GM12878 (cell line): Measurements from ENCODE around the gene EVC2.

DNA sequence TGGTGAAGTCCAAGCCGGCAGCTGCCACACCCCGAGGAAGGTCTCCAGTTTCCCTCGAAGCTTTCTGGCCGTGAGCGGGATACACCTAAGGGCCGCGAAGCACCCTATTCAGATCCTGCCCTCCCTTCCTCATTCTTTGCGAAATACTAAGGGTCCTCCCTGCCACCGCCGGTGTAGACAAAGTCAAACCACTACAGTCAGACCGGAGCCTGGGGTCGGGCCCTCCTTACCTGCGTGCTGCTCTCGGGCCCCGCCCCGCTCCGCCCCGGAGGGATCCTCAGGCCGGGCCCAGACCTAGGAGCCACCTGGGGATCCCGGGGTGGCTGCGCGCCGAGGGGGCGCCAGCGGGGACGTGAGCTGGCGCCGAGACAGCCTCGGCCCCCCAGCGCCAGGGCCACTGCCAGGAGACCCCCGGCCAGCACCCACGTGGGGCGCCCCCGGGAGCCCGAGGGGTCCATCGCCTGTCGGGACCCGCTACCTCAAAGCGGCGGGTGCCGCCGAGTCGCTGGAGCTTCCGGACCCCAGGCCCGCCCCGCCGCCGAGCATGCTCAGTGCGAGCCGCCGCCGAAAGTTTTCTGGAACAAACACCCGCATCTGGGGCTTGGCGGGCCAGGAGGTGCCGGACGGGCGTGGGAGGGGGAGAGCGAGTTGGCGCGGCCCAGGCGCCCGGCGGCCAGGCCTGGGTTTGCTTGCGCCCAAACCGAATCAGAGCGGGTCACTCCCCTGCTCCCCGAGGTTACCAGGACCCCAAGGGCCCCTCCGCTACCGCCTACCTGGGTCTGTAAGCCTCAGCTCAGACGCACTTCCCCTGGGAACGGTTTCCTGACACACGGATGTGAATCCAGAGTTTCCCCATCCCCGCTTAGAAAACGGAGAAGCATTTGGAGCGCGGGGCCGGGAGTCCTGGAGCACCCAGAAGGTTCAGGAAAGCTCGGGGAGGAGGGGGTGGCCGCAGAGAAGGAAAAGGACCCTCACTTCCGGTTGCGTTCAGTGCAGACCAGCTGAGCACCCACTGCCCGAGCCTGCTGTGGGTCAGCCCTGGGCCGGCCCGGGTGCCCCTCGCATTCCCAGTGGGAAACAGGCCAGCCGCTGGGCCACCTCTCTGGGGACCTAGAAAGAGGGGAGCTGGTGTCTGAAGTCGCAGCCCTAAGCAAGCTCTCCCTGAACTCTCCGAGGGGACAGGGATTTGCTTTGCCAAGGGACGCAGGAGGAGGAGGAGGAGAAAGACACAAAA is at the start of gene EVC2:
TSS of gene EVC2 (minus strand) at position 504 of the 1,234 bp plus-strand sequence.
- RAMPAGE, long total RNA, result no peak
- RRBS, 2 experiments, result 11 to 41% methylated on average over 33 to 45 of the region's 89 CpGs
CAGE:
- cytosol, long polyA minus RNA, result start-site peak on the minus strand centred at position 478 of the sequence, 7 bp wide, 18 reads
- cytosol, long polyA plus RNA, result no peak
- long polyA plus RNA, result start-site peak on the minus strand centred at position 536 of the sequence, 110 bp wide, 24 and 36 reads in 2 replicates
- nucleolus, long total RNA, result no peak
- nucleus, long polyA plus RNA, result no peak
- nucleus, long total RNA, result no peak

DNA sequence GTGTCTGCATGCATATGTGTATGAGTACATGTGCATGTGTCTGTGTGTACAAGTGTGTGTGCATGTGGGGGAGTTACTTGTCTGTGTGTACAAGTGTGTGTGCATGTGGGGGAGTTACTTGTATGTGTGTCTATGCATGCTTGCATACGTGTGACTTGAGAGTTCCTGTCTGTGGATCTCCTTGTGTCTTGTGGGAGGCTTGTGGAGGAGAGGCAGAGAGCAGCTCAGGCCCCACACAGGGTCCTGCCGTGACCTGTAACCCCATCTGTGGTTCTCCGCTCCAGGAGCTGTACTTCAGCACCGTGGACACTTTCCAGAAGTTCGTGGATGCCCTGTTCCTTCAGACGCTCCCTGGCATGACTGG is 72.2 kb downstream of the EVC start:
- RAMPAGE, long total RNA, result no peak
- RRBS, 2 experiments, result no CpG with 5 or more reads among the region's 6 CpGs
CAGE:
- cytosol, long polyA minus RNA, result no peak
- cytosol, long polyA plus RNA, result no peak
- long polyA plus RNA, result no peak
- nucleolus, long total RNA, result no peak
- nucleus, long polyA plus RNA, result no peak
- nucleus, long total RNA, result no peak

DNA sequence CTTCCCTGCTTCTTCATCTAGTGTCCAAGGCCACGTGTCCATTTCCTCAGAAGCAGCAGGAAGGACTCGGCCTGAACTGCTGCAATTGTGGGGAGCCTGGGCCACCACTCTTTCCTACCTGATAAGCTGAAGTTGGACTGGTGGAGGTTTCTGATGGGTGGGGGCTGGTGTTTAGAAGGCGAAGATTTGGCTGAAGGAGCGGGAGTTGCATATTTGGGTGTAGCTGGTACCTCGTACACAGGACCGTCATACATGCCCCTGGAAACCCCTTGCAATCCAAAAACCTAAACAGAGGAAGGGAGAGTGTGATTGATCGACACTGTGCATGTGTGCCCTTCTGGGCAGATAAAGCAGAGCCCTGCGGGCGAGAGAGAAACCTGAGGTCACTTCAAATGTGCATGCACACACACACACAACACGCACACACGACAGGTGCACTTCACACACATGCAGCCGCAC is 67.5 kb downstream of the CRMP1 start:
- RAMPAGE, long total RNA, result no peak
- RRBS, 2 experiments, result no CpG with 5 or more reads among the region's 12 CpGs
CAGE:
- cytosol, long polyA minus RNA, result no peak
- cytosol, long polyA plus RNA, result no peak
- long polyA plus RNA, result no peak
- nucleolus, long total RNA, result no peak
- nucleus, long polyA plus RNA, result no peak
- nucleus, long total RNA, result no peak

- RAMPAGE, long total RNA, result no peak
- RRBS, 2 experiments, result 8 to 12% methylated on average over 4 of the region's 15 CpGs
CAGE:
- cytosol, long polyA minus RNA, result no peak
- cytosol, long polyA plus RNA, result no peak
- long polyA plus RNA, result no peak
- nucleolus, long total RNA, result no peak
- nucleus, long polyA plus RNA, result no peak
- nucleus, long total RNA, result no peak
Observed at GRCh38 chr4:5870671-5871270, 22.1 kb downstream of the CRMP1 start.

DNA sequence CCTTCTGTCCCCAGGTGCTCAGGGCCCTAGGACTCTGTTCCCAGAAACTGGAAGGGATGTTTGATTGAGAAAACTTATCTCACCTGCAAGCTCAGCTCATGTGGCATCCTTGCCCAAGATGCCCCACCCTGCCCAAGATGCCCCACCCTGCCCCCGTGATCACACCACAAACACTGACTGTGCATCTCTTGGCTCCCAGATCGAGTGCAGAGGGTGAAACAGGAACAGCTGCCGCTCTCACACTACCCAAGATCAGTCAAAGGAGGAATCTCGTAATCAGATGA is 27.8 kb downstream of the JAKMIP1 start:
- RAMPAGE, long total RNA, result no peak
- RRBS, 2 experiments, result no CpG with 5 or more reads among the region's 4 CpGs
CAGE:
- cytosol, long polyA minus RNA, result no peak
- cytosol, long polyA plus RNA, result no peak
- long polyA plus RNA, result no peak
- nucleolus, long total RNA, result no peak
- nucleus, long polyA plus RNA, result no peak
- nucleus, long total RNA, result no peak

GRCh38 chr4:6470323-6471404 is 1.8 kb downstream of the PPP2R2C start:
- RAMPAGE, long total RNA, result no peak
- RRBS, 2 experiments, result 5 to 20% methylated on average over 48 to 60 of the region's 99 CpGs
CAGE:
- cytosol, long polyA minus RNA, result no peak
- cytosol, long polyA plus RNA, result no peak
- long polyA plus RNA, result no peak
- nucleolus, long total RNA, result no peak
- nucleus, long polyA plus RNA, result no peak
- nucleus, long total RNA, result no peak

- RAMPAGE, long total RNA, result no peak
- RRBS, 2 experiments, result 15 to 25% methylated on average over 29 to 37 of the region's 67 CpGs
CAGE:
- cytosol, long polyA minus RNA, result no peak
- cytosol, long polyA plus RNA, result no peak
- long polyA plus RNA, result no peak
- nucleolus, long total RNA, result no peak
- nucleus, long polyA plus RNA, result no peak
- nucleus, long total RNA, result no peak
Observed at GRCh38 chr4:6471405-6472395, 714 bp downstream of the PPP2R2C start.

DNA sequence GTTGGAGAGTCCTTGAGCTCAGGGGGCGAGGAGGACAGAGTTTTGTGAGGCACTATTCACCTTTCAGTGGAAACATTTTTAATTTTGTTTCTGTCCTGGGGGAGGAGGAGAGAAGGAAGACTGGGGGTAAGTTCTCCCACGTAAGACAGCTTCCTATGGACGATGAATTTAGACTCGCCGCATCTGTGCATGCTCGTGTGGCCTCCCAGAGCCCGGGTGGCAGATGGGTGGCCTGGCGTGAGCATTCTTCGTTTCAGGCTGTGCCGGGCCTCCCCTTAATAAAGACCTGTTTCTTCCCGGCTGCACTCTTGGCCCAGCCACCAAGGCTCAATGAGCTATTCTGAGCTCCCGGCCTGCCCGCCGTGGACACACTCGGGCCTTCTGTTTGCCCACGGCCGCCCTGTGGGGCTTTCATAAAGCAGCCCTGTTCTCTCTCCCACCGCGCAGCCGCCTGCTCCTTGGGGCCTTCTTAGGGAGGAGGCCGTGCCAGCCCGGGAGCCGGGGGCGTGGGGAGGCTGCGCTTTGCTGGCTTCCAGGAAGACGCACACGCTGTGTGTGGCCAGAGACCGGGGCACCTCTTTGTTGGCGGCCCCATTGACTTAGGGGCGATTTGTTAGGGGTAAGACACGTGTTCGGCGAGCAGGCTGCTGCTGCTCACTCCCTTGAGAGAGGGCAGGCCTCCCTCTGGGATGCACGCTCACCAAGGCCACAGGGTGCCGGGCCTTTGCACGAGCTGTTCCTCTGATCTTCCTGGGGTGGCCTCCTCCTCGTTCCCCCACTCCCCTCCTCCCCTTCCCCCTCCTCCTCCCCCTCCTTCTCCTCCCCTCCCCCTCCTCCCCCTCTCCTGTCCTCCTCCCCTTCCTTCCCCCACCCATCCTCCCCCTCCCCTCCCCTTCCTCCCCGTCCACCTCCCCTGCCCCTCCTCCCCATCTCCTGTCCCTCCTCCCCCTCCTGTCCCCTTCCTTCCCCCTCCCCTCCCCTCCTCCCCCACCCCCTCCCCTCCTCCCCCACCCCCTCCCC is 11.2 kb downstream of the BLOC1S4 start:
- RAMPAGE, long total RNA, result no peak
- RRBS, 2 experiments, result 66 to 74% methylated on average over 11 to 12 of the region's 38 CpGs
CAGE:
- cytosol, long polyA minus RNA, result no peak
- cytosol, long polyA plus RNA, result no peak
- long polyA plus RNA, result no peak
- nucleolus, long total RNA, result no peak
- nucleus, long polyA plus RNA, result no peak
- nucleus, long total RNA, result no peak

DNA sequence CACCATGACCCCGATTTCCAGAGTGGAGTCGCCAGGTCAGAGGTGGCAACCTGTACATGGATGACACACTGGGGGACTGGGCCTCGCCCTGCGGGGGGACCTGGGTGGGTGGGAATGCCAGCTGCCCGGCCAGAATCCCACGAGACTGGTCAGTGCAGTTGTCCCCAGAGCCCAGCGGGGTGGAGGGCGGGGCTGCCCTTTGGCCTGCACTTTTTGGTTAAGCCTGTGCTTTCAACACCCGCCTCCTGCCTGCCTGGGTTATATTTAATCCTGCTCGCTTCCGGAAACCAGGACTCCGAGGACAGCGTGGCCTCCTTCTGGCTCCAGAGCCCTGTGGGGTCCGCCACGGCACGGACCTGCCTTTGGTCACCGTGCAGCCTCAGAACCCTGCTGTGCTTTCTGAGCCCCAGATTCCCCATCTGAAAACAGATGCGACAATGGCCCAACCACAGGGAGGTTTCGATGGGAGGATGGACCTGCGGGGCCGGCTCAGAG is 29.5 kb upstream of the KIAA0232 start:
- RAMPAGE, long total RNA, result no peak
- RRBS, 2 experiments, result 26 to 87% methylated on average over 1 of the region's 21 CpGs
CAGE:
- cytosol, long polyA minus RNA, result no peak
- cytosol, long polyA plus RNA, result no peak
- long polyA plus RNA, result no peak
- nucleolus, long total RNA, result no peak
- nucleus, long polyA plus RNA, result no peak
- nucleus, long total RNA, result no peak

DNA sequence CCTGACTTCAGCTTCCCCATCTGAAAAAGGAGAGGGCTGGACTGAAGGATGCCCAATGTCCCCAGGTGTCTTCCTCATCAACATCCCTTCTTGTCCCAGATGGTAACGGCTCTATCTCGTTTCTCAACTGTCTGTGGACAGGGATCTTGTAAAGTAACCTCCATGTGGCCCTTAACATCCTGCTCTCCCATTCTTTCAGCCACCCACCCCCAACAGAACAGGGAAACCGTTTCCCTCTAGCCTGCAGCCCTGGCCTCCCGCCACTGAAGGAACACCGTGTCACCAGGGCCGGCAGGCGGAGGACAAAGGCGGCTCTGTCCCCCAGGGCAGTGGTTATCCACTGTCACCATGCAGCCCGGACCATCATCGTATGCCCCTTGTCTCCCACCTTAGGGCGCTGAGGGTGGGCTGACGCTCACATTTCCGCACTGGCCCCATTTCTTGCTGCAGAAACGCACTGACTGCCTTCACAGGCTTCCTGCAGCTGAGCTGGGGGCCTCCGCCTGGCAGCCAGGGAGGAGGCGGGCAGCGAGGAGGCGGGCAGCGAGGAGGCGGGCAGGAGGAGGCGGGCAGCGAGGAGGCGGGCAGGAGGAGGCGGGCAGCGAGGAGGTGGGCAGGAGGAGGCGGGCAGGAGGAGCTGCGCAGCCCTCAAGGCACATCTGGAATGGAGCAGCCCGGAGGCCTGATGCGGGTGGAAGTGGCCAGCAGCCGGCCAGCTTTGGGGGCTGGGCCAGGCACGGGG is 20.9 kb upstream of the KIAA0232 start:
- RAMPAGE, long total RNA, result no peak
- RRBS, 2 experiments, result 8 to 18% methylated on average over 4 of the region's 31 CpGs
CAGE:
- cytosol, long polyA minus RNA, result no peak
- cytosol, long polyA plus RNA, result no peak
- long polyA plus RNA, result no peak
- nucleolus, long total RNA, result no peak
- nucleus, long polyA plus RNA, result no peak
- nucleus, long total RNA, result no peak

GRCh38 chr4:6768178-6768821 is 14.2 kb upstream of the KIAA0232 start:
- RAMPAGE, long total RNA, result no peak
- RRBS, 2 experiments, result 29% methylated on average over 1 of the region's 10 CpGs; no CpG with 5 or more reads in 1 of the 2 experiments
CAGE:
- cytosol, long polyA minus RNA, result no peak
- cytosol, long polyA plus RNA, result no peak
- long polyA plus RNA, result no peak
- nucleolus, long total RNA, result no peak
- nucleus, long polyA plus RNA, result no peak
- nucleus, long total RNA, result no peak

GRCh38 chr4:6795739-6796535 is 13.4 kb downstream of the KIAA0232 start:
- RAMPAGE, long total RNA, result no peak
- RRBS, 2 experiments, result no CpG with 5 or more reads among the region's 12 CpGs
CAGE:
- cytosol, long polyA minus RNA, result no peak
- cytosol, long polyA plus RNA, result no peak
- long polyA plus RNA, result no peak
- nucleolus, long total RNA, result no peak
- nucleus, long polyA plus RNA, result no peak
- nucleus, long total RNA, result no peak

GRCh38 chr4:6856942-6857475 is 52.6 kb upstream of the TBC1D14 start:
- RAMPAGE, long total RNA, result no peak
- RRBS, 2 experiments, result no CpG with 5 or more reads among the region's 3 CpGs
CAGE:
- cytosol, long polyA minus RNA, result no peak
- cytosol, long polyA plus RNA, result no peak
- long polyA plus RNA, result no peak
- nucleolus, long total RNA, result no peak
- nucleus, long polyA plus RNA, result no peak
- nucleus, long total RNA, result no peak

GRCh38 chr4:6885858-6886738 is 23.5 kb upstream of the TBC1D14 start:
- RAMPAGE, long total RNA, result no peak
- RRBS, 2 experiments, result 85 to 89% methylated on average over 3 of the region's 16 CpGs
CAGE:
- cytosol, long polyA minus RNA, result no peak
- cytosol, long polyA plus RNA, result no peak
- long polyA plus RNA, result no peak
- nucleolus, long total RNA, result no peak
- nucleus, long polyA plus RNA, result no peak
- nucleus, long total RNA, result no peak

DNA sequence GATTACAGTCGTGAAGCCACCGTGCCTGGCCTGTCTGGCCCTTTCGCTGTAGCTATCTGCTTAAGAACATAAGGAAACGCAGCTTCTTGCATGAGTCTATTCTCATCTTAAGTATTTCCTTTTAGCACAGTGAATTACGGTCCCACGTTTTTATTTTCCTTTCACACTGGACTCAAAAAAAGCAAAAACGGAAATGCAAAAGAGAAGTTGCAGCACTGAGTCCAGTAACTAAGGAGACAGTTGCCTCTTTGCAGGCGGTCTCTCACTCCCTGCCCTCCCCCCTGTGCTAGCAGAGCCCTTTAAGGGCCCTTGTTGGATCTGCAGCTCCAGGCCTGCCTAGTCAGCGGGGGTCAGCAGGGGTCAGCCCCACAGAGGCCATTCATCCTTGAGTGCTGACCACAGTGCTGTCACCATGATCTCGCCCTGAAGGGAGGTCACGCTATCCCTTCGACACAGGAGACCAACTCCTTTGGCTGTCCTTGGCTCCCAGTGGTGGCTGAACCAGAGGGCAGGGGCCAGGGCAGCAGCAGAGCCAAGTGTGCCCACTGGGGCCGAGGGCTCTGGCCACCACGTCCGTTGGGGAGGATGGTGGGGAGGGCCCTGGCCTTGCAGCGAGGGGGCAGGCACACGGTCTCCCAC is 21.7 kb upstream of the TBC1D14 start:
- RAMPAGE, long total RNA, result no peak
- RRBS, 2 experiments, result no CpG with 5 or more reads among the region's 17 CpGs
CAGE:
- cytosol, long polyA minus RNA, result no peak
- cytosol, long polyA plus RNA, result no peak
- long polyA plus RNA, result no peak
- nucleolus, long total RNA, result no peak
- nucleus, long polyA plus RNA, result no peak
- nucleus, long total RNA, result no peak

GRCh38 chr4:6912155-6912918 is 2.7 kb downstream of the TBC1D14 start:
- RAMPAGE, long total RNA, result no peak
- RRBS, 2 experiments, result no CpG with 5 or more reads among the region's 13 CpGs
CAGE:
- cytosol, long polyA minus RNA, result no peak
- cytosol, long polyA plus RNA, result no peak
- long polyA plus RNA, result no peak
- nucleolus, long total RNA, result no peak
- nucleus, long polyA plus RNA, result no peak
- nucleus, long total RNA, result no peak

- RAMPAGE, long total RNA, result no peak
- RRBS, 2 experiments, result no CpG with 5 or more reads among the region's 14 CpGs
CAGE:
- cytosol, long polyA minus RNA, result no peak
- cytosol, long polyA plus RNA, result no peak
- long polyA plus RNA, result no peak
- nucleolus, long total RNA, result no peak
- nucleus, long polyA plus RNA, result no peak
- nucleus, long total RNA, result no peak
Observed at GRCh38 chr4:6972535-6973379, 63.1 kb downstream of the TBC1D14 start.

DNA sequence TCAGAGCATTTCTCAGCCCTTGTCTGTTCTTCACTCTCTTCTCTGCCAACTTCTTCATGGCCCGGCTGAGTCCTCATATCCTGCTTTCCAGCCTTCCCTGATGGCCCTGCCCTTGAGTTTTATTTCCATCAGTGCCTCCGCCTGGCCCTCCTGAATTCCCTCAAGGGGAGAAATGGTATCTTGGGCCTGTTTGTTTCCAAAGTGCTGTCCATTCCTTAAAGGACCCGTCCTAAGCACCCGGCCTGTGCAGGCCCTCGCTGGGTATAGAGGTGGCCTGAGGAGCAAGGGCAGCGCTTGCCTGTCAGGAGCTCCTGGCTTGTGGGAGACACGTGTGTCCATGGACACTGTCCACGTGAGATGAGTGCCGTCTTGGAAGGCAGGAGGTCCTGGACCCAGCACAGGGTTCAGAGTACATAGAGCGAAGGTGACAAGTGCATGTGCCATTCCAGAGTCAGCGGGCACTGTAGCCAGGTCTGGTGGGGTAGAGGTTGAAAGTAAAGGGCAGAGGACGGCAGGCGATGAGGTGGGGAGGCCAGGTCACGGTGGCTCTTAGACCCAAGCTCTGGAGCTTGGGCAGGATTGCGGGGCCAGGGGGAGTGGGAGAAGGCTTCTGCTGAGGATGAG is 28.1 kb downstream of the CCDC96 start:
- RAMPAGE, long total RNA, result no peak
- RRBS, 2 experiments, result no CpG with 5 or more reads among the region's 15 CpGs
CAGE:
- cytosol, long polyA minus RNA, result no peak
- cytosol, long polyA plus RNA, result no peak
- long polyA plus RNA, result no peak
- nucleolus, long total RNA, result no peak
- nucleus, long polyA plus RNA, result no peak
- nucleus, long total RNA, result no peak

GRCh38 chr4:7030348-7031164 is 12.2 kb downstream of the CCDC96 start:
- RAMPAGE, long total RNA, result no peak
- RRBS, 2 experiments, result 100% methylated on average over 6 of the region's 25 CpGs; no CpG with 5 or more reads in 1 of the 2 experiments
CAGE:
- cytosol, long polyA minus RNA, result no peak
- cytosol, long polyA plus RNA, result no peak
- long polyA plus RNA, result no peak
- nucleolus, long total RNA, result no peak
- nucleus, long polyA plus RNA, result no peak
- nucleus, long total RNA, result no peak